ENCODE measurements around a stretch of chr6.

GRCh38 chr6:125989713-125990266 lies 3.5 kb downstream of the TRMT11 start:
- RRBS: no CpG with 5 or more reads among the region's 2 CpGs

GRCh38 chr6:126170507-126170960 lies 169.4 kb upstream of the CENPW start:
- RRBS: no CpG with 5 or more reads among the region's 5 CpGs

DNA sequence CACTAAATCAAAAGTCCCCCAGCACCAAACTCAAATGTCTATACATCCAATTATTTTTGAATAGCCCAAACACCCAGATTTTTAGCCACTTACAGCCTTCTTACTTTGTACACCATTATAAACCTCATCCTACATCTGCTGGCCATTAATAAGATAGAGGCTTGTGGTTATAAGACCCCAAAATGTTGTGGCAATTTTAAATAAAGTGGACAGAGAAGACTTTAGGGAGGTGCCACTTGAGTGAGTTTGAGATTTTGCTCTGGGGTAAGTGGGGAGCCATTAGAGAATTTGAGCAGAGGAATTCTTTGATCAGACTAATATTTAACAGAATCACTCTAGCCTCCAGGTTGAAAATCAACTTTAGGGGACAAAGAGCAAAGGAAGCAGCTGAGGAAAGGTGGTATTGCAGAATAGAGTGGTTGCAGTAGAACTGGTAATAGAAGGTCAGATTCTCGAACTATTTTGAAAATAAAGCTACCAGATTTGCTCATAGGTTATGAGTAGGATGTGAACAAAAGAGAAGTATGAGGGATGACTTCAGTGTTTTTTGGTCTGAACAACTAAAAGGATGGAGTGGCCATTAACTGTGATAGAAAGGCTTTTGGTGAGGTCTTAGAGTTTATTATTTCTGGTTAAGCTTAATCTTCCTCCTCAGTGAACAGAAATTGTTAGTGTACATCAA lies 50.7 kb upstream of the RNF146 start:
- RRBS: no CpG with 5 or more reads among the region's 1 CpG

DNA sequence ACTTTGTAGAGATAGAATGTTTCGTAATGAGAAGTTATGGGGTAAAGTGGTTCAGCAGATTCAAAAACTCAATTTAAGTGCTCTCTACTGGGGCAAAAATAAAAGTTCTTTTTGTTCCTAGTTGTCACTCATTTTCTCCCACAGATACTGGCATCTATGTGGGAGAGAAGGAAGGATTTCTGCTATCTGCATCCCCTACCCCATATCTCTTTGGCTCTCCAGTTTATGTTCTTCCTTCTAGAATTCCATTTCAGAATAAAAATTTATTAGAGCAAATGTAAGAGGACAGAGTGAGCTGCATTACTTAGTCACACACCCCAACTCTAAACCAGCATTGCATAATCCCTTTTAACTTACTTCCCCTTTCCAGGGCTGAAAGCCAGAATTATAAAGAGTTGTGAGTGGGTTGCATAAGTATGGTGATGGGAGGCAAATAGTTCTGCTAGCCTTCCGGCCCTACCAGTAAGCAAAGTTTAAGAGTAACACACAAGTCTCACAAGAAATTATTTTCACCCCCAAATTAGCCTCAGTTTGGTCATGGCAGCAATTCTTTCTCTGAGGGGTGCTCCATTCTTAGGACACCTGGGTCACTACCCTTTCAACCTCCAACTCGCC lies 1.8 kb downstream of the KIAA0408 start:
- RRBS: no CpG with 5 or more reads among the region's 3 CpGs

- RRBS: no CpG with 5 or more reads among the region's 2 CpGs
These were observed 150.4 kb downstream of the PTPRK start for GRCh38 chr6:128369997-128370426.

- RRBS: no CpG with 5 or more reads among the region's 2 CpGs
These were observed 144.4 kb downstream of the PTPRK start for GRCh38 chr6:128375714-128376733.

GRCh38 chr6:128848247-128848872 lies 34.6 kb upstream of the LAMA2 start:
- RRBS: no CpG with 5 or more reads among the region's 6 CpGs

- RRBS: no CpG with 5 or more reads among the region's 1 CpG
These were observed 181.2 kb downstream of the LAMA2 start for GRCh38 chr6:129064009-129064589.

- RRBS: no CpG with 5 or more reads among the region's 1 CpG
These were observed 182.4 kb downstream of the LAMA2 start for GRCh38 chr6:129065433-129065632.

GRCh38 chr6:129589481-129590412 lies 120.2 kb downstream of the ARHGAP18 start:
- RRBS: no CpG with 5 or more reads among the region's 6 CpGs

DNA sequence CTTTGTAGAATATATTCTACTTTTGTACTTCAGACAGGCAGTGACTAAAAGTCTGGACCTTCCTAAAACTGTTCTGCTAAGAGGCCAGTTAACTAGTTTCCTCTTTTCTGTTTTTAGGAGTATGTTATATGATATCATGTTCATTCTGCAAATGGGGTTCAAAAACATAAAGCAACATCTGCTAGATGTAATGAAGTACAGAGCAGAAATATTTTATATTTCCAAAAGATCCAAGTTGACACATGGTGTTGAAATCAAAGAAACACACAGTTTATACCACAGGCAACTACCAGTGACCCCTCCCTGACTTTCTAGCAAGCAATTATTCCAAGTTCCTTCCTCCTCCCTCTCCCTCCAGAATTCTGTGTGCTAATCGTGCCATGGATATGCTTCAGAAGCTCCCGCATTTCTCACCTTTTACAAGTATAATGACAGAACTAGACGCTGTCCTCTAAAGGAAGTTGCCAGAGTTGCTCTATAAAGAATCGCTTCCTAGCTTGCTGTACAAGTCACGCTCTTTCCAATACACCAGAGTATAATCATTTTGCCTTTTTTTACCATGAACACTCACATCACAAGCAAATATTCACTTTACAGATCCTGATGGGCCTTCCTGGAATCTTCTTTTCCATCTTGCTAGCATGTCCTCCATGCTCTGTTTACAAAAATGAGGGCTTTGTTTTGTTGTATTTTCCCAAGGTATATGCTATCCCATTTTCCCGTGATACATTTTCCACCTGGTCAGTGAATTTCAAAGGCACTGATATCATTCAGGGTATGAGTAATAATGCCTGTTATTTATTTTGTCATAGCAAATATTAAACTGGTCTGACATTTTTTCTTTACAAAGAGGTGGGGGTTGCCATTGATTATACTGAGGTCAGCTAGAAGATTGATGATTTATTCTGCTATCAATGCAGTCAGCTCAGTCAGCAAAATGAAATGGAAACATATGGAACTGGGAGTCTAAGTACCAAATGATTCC lies 64.5 kb downstream of the ARHGAP18 start:
- RRBS: no CpG with 5 or more reads among the region's 6 CpGs

- RRBS: no CpG with 5 or more reads among the region's 6 CpGs
These were observed 48.2 kb downstream of the ARHGAP18 start for GRCh38 chr6:129661648-129662296.

DNA sequence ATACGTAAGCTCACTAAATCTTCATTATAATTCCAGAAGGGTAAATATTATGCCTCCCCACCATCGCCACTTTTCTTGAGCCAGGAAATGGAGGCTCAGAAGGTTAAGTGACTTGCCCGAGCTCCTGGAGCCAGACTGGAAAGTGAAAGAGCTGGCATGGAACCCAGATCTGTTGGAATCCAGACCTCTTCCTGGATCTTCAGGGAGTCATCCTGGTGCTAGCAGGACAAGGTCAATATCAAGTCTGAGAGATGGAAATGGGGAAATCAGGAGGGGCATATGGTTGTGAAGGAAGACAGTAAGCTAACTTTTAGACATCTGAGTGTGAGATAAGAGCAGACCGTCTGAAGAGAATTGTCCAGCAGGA lies 6.1 kb downstream of the TMEM200A start:
- RRBS: no CpG with 5 or more reads among the region's 4 CpGs

- RRBS: no CpG with 5 or more reads among the region's 3 CpGs
These were observed 147.9 kb downstream of the TMEM200A start for GRCh38 chr6:130513507-130514378.

DNA sequence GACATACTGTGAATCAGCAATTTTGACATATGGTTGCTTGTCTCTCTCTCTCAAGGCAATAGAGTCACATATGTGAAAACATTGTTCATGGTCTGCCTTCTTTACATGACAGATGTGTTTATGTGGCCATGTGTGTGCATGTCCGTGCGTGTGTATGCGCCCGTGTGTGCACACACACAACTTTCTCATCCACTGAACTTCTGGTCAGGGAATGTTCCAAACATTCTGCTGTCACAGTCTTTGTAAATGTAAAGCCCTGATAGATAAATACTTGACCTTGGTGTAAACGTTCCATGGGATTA lies 647 bp downstream of the SMLR1 start:
- RRBS: no CpG with 5 or more reads among the region's 5 CpGs

- RRBS: no CpG with 5 or more reads among the region's 5 CpGs
These were observed 25.5 kb downstream of the SMLR1 start for GRCh38 chr6:130852668-130853234.

DNA sequence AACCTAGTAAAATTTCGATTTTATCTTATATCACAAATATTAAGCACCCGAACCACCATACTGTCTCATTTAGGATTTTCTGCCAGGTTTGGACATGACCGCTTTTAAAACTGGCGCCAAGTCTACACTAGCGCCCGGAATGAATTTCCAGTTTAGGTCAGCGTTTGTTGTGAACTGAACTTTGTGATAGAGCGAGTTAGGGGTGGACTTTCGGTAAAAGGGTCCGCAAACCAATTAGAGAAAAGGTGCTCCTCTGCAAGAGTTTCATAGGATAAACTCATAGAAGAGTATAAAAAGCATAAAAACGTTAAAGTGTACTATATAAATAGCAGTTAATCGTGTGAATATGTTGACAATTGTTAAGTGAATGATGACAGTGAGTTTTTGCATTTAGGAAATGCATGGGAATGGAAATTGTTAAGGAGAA lies 888 bp downstream of the AKAP7 start:
- RRBS: no CpG with 5 or more reads among the region's 12 CpGs

Data from HL-60 (cell line).